PFSK-1 (cell line): ENCODE results near the gene SNRNP40.

- RRBS, result no CpG with 5 or more reads among the region's 5 CpGs
Observed at GRCh38 chr1:30903384-30903733, 5.2 kb downstream of the SDC3 start.

DNA sequence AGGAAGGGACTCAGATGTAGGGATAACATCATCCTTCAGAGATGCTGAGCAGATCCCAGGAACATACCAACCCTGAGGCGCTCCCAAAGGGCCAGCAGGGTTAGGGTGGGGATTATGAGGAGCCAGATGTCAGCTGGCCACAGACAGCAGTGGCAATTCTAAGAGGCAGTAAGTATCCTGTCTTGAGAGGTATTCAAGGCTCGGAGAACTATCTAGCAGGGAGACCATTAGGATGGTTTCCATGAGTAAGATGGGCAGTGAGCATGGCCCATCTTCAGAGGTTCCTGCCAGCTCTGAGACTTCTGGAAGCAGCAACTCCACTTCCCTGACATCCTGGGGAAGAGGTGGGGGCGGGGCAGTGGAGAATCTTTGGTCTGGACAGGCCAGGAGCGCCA, 2.6 kb upstream of the SDC3 start:
- RRBS, result no CpG with 5 or more reads among the region's 4 CpGs

GRCh38 chr1:30912817-30913413, 4.4 kb upstream of the SDC3 start:
- RRBS, result 73% methylated on average over 1 of the region's 6 CpGs

- RRBS, result no CpG with 5 or more reads among the region's 7 CpGs
Observed at GRCh38 chr1:30930722-30931605, 22.4 kb upstream of the SDC3 start.

DNA sequence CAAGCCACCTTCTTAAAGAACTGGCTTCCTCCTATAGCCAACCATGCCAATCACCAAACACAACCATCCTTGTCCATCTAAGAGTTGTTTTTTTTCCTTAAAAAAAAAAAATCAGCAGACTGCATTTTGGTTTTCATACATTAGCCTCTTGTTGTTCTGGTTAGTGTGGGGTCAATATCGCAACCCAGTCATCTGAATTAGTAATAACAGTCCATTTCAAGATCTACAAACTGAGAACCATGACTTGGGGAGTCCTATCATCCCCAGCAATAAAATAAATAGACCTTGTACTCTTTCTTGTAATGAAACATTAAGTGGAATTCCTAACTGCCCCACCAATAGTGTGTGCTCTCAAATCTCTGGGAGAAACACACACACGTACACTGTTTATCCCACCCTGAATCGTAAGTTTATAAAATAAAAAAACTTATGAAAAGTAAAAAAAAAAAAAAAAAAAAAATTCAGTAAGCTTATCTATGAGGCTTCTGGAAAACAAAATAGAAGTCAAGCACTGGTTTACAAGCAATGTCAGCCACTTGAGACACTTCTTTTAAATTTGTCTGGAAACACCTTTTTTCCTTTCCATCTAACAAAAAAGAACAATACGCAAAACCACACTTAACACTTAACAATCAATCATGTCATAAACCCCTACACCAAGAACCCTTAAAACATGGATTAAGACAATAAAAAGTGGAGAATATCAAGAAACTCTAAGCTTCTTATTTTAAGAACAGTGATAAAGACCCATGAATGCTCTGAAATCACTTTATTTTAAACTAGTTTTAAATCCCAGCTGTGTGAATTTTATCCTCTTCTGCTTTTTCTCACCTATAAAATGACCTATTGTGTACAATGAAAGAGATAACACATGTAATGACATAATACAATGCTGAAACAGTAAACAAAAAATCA, 53.1 kb downstream of the PUM1 start:
- RRBS, result no CpG with 5 or more reads among the region's 4 CpGs

- RRBS, result 70% methylated on average over 5 of the region's 28 CpGs
Observed at GRCh38 chr1:31181329-31181771, 58.3 kb downstream of the NKAIN1 start.

DNA sequence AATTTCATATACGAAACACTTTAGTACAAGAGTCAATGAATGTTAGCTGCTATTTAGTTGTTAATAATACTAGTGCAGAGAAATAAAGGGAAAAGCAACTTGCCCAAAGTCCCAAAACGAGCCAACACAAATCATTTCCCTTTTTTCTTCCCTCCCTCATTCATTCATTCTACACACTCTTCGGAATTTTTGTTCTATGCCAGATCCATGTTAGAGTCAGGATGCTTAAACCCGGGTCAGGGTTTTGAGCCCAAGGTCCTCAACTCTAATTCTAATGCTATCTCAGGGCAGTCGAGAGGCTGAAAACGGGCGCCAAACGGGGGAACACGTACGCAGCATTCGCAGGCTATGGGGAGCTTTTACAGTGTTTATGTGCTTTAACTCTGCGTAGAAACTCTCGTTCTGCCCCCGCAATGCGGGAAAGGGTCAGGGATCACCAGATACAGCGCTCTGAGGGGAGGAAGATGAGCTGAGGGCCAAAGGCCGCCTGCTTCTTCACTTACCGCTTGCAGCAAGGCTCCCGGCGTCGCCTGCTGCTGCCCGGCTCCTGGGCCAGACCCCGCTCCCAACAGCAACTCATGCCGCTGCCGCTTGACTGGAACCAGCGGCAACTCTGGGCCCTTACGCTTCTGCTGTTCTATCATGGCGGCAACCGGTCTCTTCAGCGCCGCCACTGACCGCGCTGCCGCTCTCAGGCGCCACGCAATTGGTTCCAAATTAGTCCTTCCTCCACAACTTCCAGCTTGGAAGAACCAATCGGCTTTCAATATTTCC, at the start of gene SNRNP40:
Gene SNRNP40 (minus strand): TSS at position 681 of the 774 bp plus-strand sequence.
- RRBS, result 0% methylated on average over 2 of the region's 37 CpGs

- RRBS, result no CpG with 5 or more reads among the region's 2 CpGs
Observed at GRCh38 chr1:31363871-31364440, 8.9 kb downstream of the FABP3 start.

GRCh38 chr1:31364441-31365195, 8.3 kb downstream of the FABP3 start:
- RRBS, result no CpG with 5 or more reads among the region's 3 CpGs

DNA sequence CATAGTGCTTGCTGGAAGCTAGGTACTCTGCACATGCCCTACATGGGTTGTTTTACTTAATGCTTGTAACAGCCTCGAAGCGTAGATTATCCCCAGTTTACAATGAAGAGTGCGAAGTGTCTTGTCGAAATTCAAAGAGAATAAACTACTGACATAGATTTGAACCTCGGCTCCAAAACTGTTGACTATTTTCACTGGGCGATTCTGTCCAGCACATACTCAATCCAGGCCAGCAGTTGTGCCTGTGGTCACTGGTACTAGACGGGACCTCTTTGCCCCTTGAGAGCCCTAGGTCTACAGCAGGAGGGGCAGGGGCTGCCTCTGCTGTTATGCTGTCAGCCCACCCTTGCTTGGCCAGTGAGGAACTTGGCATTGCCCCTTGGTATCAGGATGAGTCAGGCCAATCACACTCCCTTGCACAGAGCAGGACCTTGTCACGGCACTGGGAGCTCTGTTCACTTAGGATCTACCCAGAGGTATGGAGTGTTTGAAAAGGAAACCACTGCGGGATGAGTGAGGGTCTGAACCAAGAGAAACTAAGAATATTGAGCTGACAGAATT, 1.9 kb downstream of the FABP3 start:
- RRBS, result no CpG with 5 or more reads among the region's 9 CpGs

DNA sequence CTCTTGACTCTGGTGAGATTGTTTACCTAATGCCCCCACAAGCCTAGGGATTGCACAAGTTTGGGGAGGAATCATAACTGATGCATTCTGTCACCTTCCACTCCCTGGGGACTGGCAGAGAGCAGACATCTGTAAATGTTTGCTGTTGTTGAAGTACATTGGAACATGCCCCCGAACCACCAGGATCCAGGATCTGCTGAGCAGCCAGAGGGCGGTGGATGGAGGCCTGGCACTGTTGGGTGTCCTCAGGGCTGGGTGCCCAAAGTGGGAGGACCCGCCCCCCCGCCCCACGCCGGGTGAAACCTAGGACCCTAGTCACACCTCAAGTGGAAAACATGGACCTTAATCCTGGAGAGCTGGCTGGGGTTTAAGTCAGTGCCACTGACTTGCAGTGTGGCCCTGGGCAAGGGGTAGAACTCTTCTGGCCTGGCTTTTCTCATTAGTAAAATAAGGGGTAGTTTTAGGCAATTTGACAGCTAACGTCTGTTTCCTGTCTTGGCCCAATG, 32.2 kb downstream of the SERINC2 start:
- RRBS, result no CpG with 5 or more reads among the region's 7 CpGs

GRCh38 chr1:31514965-31515923, 61.1 kb upstream of the TINAGL1 start:
- RRBS, result no CpG with 5 or more reads among the region's 9 CpGs

GRCh38 chr1:31549489-31550226, 26.7 kb upstream of the TINAGL1 start:
- RRBS, result no CpG with 5 or more reads among the region's 13 CpGs

GRCh38 chr1:31583512-31584773, 7.6 kb downstream of the TINAGL1 start:
- RRBS, result no CpG with 5 or more reads among the region's 19 CpGs

- RRBS, result no CpG with 5 or more reads among the region's 8 CpGs
Observed at GRCh38 chr1:31922641-31923005, 15.5 kb downstream of the PTP4A2 start.

DNA sequence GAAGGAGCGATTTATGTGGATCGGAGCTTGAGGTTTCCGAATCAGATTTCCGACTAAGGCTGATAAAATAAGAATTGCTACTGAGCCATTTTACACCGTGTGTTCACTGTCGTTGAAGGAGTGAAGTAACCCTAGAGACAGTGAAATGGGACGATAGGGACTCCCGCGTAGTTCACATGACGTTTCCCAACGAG, 1.2 kb downstream of the KHDRBS1 start:
- RRBS, result no CpG with 5 or more reads among the region's 11 CpGs

GRCh38 chr1:32015125-32015448, 1.4 kb downstream of the KHDRBS1 start:
- RRBS, result no CpG with 5 or more reads among the region's 3 CpGs

DNA sequence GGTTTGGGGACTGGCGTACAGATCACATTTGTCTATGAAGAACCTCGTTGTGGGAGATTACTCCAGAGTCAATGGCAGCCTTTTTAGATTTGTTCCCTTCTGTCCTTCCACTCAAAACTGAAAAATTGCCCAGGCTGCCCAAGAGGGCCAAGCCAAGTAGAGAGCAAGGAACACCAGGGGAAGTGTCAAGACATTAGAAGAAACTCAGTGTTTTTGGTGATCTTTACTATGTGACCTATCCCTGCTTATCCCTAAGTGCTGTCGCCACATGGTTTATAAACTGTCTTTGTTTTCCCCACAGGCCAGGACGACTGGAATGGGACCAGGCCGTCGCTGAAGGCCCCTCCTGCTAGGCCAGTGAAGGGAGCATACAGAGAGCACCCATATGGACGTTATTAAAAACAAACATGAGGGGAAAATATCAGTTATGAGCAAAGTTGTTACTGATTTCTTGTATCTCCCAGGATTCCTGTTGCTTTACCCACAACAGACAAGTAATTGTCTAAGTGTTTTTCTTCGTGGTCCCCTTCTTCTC, 28.6 kb downstream of the KHDRBS1 start:
- RRBS, result no CpG with 5 or more reads among the region's 8 CpGs

DNA sequence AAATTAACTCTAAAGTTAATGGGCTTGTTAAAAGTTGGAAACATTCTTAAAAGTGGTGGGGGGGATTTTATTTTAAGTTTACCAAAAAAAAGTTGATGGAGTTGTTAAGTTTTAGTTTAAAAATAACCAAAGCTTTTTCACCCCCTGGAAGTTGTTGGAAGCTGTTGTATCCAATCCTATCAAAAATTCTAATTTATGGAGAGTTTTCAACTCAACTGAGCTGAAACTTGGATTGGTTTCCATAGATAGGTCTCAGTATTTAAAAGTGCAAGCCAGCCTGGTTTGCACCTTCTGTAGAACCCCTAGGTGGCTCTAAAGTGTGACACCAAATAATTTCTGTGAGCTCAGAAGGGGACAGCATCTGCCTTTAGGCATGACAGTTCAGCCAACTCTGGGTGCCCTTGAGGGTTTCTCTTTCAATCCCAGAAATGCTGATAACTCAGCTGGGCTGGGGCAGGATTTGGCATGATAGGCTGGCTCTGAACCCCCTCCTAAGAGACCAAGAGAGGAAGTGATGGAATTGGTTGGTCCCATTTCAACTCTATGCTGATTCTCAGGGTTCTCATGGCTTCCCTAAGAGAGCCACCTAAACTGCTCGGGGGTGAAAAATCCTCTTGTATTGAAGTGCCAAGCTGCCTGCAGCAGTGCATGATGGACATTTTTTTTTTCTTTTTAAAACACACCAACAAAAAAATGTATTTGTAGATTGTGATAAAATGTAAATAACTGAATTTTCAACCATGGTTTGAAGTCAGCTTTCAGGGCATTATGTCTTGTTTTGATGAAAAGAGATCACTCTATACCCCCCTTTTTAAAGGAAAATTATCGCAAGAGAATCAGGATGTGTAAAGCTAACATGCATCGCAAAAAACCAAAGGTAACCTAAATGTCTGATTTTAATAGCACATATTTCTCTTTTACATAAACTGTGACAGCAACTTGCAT, 28.5 kb upstream of the TMEM39B start:
- RRBS, result no CpG with 5 or more reads among the region's 3 CpGs

- RRBS, result no CpG with 5 or more reads among the region's 11 CpGs
Observed at GRCh38 chr1:32215841-32216710, 6.1 kb downstream of the TMEM234 start.